Retinal pigment epithelial cell (primary cell): Measurements from ENCODE around the genes CWC15 and SESN3.

DNA sequence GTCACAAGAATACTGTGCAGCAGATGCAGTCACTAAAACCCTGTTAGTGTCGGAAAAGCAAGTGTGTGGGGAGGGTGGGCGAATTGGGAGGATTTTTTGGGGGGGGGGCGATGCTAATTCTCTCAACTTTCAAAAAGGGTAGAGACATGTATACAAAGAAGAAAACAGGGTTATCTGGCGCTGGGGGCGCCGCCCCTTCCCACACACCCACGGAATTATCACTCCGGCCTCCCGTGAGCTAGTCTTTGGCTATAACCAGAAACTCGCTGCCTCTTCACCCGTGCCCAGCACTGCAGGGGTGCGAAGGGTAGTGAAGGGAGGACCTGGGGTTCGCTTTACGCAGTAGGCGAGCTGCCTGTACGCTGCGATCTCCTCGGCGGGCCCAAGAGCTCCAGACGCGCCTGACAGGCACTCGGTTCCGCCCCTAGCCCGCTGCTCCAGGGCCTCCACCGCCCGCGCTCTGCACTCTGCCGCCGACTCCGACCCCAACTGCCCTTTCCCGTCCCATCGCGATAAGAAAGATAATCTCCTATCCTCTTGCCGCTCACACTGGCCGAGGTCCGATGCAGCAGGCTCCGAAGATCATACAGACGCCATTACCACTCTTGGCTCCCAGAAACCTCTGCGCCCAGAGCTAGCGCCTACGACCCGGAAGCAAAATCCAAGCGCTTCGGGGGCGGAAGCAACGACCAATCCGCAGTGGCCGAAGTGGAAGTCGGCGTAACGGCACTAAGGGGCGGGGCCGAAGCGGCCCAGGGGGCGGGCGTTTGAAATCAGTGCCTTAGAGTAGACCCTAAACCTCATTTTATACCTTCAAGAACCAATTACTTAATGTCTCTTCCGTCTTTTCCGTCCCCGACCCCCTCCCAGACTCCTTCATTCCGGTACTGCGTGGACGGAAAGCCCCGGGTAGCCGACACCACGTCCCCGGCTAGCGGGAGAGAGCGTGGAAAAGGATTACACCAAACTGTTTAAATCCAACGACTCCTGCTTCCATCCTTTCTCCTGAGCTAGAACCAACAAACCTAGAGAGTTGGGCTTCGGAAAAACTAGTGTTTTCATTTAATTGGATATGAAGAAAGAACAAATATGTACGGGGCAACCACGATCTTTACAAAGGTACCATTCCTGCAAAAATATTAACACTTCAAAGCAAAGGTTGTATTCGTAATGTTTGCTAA lies at the start of gene CWC15:
TSS of gene CWC15 (minus strand) at position 607 of the 1,181 bp plus-strand sequence.
- RRBS, result no CpG with 5 or more reads among the region's 73 CpGs

DNA sequence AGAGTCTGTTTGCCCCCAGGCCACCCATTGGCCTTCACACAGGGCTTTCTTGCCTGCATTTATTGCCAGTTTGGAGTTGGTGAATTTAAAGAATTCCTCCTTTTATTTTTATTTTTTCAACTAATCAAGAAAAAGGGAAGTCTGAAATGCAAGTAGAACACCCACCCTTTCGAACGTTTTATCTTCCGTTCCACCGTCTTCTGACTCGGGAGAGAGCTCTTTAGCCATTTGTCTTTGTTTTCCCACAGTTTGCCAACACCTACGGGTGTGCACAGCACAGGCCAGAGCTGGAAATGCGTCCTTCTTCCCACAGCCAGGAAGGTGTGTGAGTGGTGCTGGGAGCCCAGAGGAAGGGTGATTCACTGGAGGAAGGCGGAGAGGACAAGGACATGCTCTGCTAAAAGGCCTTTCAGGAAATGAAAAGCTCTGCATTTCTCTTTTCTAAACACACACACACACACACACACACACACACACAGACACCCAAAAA lies 18.4 kb downstream of the ENDOD1 start:
- RRBS, result no CpG with 5 or more reads among the region's 8 CpGs

- RRBS, result under 1% methylated on average over 18 of the region's 66 CpGs
These were observed at the start of gene SESN3 for GRCh38 chr11:95230870-95231522. Gene SESN3, minus strand, starts transcription at chr11:95231202.

DNA sequence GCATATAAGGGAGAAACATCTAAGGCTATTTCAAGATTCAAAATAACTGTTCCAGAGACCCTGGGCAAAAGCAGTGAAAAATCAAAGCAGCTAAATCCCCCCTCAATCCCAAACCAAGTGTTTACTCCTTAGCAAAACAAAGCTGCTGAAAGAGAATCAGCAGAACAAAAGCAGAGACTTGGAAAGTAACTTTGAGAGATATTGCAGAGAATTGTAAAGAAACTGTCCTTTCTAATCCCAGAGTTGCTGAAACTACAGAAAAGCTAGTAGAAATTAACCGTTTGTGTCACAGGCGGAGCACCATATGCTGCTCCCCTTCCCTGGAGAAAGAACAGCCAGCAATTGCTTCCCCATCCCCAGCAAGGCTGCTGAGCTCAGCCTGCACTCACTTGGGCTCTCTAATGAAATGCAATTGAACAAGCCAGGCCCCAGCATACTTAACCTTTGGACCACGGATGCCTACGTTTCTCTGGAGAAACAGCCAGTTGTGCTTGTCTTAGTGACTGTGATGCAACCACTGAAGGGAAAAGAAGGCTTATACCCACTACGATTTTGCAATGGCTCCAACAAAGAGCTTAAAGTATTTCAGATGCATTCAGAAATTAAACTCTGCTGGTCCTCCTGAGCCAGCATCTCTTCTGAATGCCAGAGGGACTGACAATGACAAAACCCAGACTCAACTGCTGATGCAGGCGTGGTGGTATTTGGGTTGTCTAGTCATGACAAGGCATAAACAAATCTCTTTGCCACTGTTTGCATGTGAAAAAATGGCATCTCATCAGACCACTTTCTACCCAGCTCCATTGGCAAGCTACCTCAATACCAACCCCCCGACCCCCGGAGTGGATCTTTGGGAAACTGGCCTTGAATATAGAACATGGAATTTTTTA lies 51.3 kb upstream of the SESN3 start:
- RRBS, result no CpG with 5 or more reads among the region's 8 CpGs

DNA sequence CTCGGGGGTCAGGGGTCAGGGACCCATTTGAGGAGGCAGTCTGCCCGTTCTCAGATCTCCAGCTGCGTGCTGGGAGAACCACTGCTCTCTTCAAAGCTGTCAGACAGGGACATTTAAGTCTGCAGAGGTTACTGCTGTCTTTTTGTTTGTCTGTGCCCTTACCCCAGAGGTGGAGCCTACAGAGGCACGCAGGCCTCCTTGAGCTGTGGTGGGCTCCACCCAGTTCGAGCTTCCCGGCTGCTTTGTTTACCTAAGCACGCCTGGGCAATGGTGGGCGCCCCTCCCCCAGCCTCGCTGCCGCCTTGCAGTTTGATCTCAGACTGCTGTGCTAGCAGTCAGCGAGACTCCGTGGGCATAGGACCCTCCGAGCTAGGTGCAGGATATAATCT lies 158.0 kb downstream of the FAM76B start:
- RRBS, result no CpG with 5 or more reads among the region's 13 CpGs

DNA sequence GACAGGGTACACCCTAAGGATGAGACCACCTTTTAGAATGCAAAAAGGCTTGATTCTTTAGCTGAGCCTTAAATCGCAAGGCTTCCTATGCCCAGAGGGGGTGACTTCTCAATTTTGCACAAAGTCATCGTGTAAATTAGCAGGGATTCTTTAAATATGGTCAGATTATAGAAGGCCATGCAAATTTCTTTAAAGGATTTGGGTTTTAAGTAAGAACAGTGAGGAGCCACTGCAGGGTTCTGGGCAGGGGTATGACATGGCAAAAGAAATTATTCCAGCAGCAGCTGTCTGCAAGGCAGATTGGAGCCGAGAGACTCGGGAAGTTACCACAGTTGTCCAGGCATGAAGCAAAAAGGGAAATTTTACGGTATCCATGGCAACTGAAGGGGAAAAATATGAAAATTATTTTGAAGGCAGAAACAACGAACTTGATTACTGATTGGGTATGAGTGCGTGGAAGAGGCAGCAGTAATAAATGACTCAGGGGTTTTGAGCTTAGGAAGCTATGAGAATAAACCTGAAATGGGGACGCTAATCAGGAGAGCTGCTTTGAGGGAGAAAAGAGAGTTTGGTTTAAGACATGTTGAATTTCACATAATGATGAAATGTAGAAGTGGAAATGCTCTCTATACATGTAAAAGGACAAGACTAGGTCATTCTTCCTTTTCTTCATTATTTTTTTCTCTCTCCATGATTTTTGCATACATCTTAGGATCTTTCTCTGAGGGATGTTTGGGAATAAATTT lies 91.6 kb downstream of the FAM76B start:
- RRBS, result no CpG with 5 or more reads among the region's 8 CpGs

- RRBS, result no CpG with 5 or more reads among the region's 16 CpGs
These were observed 48.5 kb downstream of the MTMR2 start for GRCh38 chr11:95875114-95876161.

DNA sequence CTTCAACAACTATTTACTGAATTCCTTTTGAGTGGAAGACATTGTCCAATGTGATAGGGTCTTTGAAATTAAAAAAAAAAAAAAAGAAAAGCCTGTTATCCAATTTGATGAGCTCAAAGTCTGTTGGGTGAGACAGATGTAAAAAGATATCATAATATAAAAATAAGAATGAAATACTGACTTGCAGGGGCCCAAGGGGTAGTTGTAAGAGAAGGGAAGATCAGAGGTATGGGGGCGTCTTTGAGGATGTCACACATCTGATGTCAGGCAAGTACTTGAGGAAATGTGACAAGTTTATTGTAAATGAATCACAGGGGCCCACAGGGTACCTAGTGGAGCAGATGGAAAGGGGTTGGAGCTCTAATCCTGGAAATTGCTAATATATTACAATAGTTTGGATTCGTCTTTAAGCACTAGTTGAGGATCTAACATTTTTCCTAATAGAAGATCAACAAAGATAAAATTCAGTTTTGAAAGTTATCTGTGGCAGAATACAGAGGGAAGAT lies 131.6 kb downstream of the MAML2 start:
- RRBS, result no CpG with 5 or more reads among the region's 2 CpGs

GRCh38 chr11:96221578-96222565 lies 121.1 kb downstream of the MAML2 start:
- RRBS, result no CpG with 5 or more reads among the region's 9 CpGs

- RRBS, result no CpG with 5 or more reads among the region's 1 CpG
These were observed 113.4 kb downstream of the MAML2 start for GRCh38 chr11:96229591-96230022.

GRCh38 chr11:96241527-96241976 lies 101.4 kb downstream of the MAML2 start:
- RRBS, result no CpG with 5 or more reads among the region's 5 CpGs

GRCh38 chr11:96267392-96268058 lies 75.5 kb downstream of the MAML2 start:
- RRBS, result no CpG with 5 or more reads among the region's 2 CpGs

DNA sequence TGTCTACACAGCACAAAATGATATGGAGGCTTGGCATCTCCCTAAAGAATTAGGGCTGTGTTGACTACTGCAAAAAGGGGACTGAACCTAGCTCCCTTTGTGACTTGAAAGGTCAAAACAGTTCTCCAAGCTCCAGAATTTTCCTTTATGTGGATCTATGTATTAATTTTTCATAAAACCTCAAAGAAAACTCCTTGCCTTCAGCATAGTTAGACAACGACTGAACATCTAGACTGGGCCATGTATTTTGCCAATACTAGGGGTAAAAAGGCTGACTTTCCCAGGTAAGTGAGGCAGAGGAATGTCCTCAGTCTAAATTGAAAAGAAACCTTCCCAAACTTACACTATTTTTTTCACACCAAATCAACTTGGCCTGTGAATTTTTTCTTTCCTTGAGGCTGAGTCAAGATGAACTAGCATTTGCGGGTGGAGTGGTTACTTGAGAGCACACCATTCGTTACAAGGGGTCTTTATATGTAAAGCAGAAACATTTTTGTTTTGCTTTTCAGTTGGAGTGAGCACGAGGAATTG lies 36.6 kb downstream of the MAML2 start:
- RRBS, result no CpG with 5 or more reads among the region's 4 CpGs

GRCh38 chr11:96383167-96383760 lies 6.4 kb downstream of the CCDC82 start:
- RRBS, result no CpG with 5 or more reads among the region's 3 CpGs

DNA sequence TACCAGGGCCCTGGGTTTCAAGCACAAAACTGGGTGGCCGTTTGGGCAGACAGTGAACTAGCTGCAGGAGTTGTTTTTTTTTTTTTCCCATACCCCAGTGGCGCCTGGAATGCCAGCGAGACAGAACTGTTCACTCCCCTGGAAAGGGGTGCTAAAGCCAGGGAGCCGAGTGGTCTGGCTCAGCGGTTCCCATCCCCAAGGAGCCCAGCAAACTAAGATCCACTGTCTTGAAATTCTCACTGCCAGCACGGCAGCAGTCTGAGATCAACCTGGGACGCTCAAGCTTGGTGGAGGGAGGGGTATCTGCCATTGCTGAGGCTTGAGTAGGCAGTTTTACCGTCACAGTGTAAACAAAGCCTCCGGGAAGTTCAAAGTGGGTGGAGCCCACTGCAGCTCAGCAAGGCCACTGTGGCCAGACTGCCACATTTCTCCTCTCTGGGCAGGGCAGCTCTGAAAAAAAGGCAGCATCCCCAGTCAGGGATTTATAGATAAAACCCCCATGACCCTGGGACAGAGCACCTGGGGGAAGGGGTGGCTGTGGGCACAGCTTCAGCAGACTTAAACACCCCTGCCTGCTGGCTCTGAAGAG lies 97.4 kb downstream of the JRKL start:
- RRBS, result no CpG with 5 or more reads among the region's 9 CpGs

- RRBS, result no CpG with 5 or more reads among the region's 3 CpGs
These were observed 1084.4 kb downstream of the JRKL start for GRCh38 chr11:97474293-97474524.

DNA sequence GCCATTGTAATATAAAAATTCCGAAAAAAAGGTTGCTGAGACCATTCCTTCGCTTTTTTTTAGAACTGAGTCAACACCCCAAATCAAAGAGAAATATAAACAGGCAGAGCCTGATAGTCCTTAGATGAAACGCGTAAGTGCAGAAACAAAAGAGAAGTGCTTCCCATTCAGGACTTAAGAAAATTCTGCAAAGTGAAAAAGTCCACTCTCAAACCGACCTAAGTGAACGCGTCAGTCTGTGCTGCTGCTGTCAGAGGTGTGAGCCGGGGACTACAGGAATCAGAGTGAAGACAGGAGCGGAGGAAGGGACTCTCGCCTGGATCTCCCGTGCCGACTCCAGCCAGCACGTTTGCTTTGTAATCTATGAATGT lies 510 bp upstream of the CNTN5 start:
- RRBS, result no CpG with 5 or more reads among the region's 13 CpGs

DNA sequence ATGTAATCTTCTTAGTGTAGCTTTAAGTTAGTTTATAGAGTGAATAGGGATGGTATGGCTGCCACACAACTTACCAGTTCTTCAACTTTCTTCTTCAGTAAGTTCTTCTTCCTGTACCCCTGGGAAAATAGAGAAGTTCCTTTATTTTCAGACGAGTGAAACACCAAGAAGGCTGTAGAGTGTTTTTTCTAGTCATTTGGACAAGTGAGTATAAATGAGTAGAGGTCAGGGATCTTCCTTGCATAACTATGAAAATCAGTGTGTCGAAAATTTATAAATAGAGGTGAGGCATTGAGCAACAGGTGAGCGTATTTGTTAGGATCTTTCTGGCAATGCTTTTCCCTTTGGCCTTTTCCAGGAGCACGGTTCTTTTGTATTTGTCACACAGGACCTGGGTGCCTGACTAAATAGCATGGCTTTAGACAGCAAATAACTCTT lies 19.7 kb upstream of the ARHGAP42 start:
- RRBS, result no CpG with 5 or more reads among the region's 4 CpGs

DNA sequence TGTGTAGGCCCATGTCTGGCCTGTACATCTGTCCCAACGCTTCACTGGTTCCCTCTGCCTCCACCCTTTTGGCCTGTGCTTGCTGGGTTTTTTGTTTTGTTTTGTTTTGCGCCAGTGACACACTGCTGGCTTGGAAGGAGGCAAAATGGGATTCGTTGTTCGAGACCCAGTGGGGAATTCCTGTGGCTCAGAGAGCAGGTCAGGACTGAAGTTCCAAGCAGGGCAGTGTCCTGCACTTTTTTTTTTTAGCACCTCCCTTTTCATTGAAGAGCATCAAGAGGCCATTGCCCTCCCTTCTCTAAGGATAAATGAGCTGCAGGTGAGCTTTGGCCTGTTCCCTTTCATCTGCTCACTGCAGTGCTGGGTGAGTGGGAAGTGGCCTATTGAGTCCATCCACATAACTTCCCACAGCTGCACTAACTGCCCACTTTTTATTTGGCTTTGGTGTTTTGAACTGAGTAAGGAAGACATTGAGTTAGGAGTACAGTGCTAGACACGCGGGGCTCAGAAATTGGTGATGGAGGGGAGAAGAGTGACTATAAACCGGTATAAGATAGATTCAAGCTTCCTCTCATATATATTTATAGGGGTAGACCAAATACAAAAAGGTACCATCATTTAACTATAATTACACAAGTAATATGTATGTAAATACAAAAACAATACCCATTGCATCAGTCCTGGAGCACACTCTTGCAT lies 87.8 kb downstream of the ARHGAP42 start:
- RRBS, result no CpG with 5 or more reads among the region's 7 CpGs